Esophagus muscularis mucosa (tissue), 4 donors: Measurements from ENCODE around the genes ISM2 and GTF2A1.

DNA sequence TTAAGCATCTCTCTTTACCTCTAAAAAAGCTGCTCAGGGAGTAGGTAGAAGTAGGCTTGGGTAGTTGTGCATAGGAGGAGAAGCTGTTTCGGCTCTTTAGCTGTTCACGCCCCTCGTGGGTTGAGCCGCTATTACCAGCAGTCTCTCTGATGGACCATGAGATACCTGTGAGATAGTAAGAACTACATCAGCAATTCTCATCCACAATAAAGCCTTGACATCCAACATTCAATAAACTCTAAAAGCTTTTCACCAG lies 6.3 kb downstream of the VIPAS39 start:
- PRO-cap: no peak
- RAMPAGE, long total RNA, 4 experiments: no peak in any of the 4 experiments

DNA sequence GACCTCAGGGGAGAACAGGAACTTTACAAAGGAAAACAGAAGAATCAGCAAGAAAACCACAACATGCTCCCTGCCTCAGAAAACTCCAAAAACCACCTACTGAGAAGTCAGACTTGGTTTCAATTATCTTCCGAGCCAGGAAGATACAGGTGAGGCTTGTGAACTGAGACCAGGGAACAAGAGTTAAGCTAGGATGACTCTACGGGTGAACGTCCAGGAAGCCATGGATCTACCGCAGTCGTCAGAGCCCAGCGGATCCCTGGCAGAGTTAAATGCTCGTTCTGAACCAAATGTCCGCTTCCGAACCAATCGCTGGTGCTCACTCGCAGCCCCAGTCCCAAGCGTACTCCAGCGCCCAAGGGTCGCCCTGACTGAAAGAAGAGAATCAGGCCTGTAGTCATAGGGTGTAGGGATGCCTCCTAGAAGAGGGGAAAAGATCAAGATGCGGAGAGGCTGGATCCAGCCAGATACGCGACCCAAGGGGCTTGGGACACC lies 359 bp downstream of the VIPAS39 start:
- PRO-cap: no peak
- RAMPAGE, long total RNA, 4 experiments: no peak in any of the 4 experiments

DNA sequence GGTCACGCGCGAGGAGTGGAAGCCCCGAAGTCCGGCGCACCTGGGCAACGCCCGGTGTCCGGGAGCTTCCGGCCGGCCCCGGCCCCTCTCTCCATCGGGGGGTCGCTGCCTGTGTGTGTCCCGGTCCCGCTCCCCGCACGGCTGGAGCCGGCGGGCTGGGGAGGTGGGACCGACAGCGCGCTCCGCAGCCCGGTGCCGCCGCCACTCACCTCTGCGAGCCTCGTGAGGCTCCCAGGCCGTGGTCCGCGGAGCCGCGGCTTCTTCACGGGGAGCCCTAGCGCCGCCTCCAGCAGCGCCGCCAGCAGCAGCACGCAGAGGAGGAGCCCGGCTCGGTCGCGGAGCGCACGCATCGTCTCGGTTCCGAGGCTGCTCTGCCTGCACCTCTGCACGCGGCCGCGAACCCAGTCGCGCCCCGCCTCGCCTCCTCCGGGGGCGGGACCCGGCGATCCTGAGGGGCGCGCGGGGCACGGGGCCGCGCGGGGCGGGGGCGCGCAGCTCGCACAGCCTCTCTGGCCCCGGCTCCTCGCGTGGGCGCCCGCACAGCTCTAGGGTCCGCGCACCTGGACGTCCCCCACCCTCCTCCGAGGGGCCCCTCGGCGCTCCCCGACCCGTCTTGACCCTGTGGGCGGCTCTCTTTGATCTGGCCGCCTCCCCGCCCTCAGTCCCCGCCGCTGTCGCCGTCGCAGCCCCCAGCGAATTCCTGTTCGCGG lies at the start of gene ISM2:
Gene ISM2, minus strand, starts transcription at position 373 of the 710 bp plus-strand sequence.
- PRO-cap: no peak
- RAMPAGE, long total RNA, 4 experiments: no peak in any of the 4 experiments

- PRO-cap: no peak
- RAMPAGE, long total RNA, 4 experiments: no peak in any of the 4 experiments
Measured at GRCh38 chr14:77499154-77499634, 578 bp upstream of the ISM2 start.

DNA sequence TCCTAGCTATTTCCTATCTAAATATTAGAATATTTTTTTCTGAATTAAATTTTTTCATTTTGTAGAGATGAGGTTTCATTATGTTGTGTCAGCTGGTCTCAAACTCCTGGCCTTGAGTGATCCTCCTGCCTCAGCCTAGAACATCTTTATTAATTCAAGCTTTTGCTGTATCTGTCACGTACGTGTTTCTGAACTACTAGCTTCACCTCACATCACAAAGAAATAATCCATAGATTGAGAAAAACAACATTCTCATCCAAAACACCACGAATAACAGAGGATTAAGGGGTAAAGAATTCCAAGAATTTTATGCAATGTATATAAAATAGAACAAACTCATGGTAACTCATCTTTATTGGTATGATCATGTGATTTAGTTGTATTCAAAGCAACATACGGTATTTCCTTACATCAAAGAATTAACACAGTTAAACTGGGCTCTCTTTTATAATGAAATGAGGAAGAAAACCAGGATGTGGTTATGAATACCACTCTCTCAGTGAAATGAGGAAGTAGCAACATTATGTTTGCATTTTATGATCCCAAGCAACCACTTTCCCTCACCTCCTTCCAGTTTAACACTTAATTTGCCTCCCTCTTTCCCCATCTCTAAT lies 23.1 kb downstream of the SPTLC2 start:
- PRO-cap: no peak
- RAMPAGE, long total RNA, 4 experiments: no peak in any of the 4 experiments

DNA sequence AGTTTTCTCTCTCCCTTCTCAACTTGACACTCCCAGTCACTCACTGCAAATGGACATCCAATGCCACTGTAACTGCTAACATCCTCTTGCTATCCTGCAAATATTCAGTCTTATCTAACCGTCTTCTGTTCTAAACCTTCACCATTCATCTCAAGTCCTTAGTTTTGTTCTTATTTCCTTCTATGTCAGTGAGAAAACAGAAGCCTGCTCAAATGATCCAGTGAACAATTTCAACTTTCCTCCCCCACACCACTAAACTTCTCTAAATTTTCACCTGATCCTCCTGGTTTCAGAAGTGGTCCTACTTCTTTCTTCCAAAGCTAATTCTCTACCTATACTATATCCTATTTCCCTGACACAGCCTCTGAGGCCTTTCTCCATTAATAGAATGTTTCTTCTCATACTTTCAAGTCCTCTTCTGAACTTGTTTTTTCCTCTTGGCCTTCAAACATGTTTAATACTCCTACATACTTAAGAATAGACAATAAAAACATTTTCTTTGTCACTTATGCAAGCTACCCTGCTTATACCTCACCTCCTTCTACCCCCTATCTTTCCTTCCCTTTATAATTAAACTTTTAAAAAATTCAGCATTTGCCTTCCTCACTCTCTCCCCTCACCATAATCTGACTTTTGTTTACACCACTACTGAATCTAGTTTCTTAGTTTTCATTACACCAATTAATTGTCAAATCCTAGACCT lies 20.7 kb downstream of the ALKBH1 start:
- PRO-cap: no peak
- RAMPAGE, long total RNA, 4 experiments: no peak in any of the 4 experiments

- PRO-cap: no peak
- RAMPAGE, long total RNA, 4 experiments: no peak in any of the 4 experiments
Measured at GRCh38 chr14:77721626-77722110, 13.8 kb downstream of the SLIRP start.

DNA sequence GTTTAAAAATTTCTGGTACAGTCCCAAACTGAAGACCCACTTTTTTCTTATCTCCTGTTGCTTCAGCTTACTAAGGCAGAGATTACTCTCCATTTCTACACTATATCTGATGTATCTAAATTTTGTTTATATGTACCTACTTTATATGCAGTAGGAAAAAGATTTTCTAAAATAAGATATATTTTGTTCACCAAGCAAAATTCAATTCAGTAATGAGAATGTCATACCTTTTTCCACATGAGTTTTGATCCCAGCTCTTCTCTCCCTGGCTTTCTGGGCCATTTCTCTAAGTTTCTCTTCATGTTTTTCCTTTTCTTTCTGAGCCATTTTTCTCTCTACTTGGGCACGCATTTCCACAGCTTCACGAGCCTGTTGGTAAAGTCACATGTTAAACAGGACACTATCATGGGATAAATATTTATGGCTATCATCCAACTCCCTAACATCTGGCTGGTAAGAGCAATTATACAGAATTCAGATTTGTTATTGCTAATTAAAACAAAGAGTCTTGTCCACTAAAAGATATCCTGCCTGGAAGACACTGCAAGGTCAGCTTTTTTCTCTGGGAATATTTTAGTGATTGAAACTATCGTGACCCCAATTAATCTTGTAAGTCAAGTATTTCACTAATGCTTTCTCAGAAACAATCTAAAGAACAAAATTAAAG lies 23.0 kb downstream of the SLIRP start:
- PRO-cap: no peak
- RAMPAGE, long total RNA, 4 experiments: no peak in any of the 4 experiments

DNA sequence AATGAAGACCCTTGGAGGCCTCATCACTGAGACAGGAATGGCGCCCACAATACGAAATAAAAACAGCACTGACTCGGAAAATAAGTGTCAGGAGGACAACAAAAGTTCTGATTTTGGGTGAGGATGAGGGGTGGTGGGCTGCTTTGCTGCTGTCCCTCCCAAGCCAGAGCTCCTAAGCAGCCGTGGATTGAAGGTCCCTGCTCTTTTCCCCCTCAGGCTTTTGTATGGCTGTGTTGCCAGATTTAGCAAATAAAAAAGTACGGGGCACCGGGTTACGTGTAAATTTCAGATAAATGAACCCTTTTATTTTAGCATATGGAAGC lies 181.7 kb downstream of the ADCK1 start:
- PRO-cap: no peak
- RAMPAGE, long total RNA, 4 experiments: no peak in any of the 4 experiments

GRCh38 chr14:80905922-80906295 lies 35.6 kb downstream of the CEP128 start:
- PRO-cap: no peak
- RAMPAGE, long total RNA, 4 experiments: no peak in any of the 4 experiments

GRCh38 chr14:81170578-81171023 lies 50.2 kb downstream of the GTF2A1 start:
- PRO-cap: unidirectional peak, minus-strand start at chr14:81170693
- RAMPAGE, long total RNA, 4 experiments: no peak in any of the 4 experiments

GRCh38 chr14:81182792-81183482 lies 37.8 kb downstream of the GTF2A1 start:
- PRO-cap: no peak
- RAMPAGE, long total RNA, 4 experiments: no peak in any of the 4 experiments

DNA sequence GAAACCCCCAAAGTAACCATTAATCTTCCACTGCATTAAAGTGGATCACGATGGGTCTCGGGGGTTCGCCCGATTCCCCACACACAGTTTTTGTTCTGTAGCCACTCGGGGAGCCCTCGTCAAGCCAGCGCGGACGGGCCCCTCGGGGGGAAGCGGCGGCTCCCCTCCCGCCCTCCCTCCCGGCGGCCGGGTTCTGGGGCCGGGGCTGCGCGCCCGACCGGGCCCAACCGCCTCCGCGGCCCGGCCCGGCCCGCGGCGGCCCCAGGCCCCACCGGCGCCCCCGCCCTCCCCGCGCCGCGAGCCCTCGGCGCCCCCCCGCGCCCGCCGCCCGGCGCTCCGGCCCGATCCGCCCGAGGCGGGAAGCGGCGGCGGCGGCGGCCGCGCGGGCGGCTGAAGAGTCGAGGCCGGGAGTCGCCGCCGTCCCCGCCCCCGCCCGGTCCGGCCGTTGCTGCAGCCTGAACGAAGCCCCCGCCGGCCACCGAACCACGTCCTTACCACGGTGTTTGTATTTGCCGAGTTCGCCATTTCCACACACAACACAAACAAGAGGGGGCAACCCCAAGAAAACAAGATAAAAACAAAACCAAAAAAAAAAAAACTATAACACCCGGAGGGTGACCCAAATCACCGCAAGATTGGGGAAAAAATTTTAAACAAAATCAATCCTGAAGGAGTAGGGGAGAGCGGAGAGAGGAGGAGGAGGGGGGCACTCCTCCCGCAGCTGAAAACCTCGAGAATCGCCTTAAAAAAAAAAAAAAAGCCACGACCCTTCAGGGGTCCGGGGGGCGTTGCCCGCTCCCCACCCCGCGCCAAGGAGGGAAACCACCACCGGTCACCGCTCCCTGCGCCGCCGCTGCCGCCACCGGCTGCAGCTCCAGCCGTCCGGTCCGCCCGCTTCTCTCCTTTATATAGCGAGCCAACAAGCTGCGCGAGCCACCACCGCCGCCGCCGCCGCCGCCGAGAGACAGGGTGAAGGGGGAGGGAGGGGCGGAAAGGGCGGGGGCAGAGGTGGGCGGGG lies at the start of gene GTF2A1:
Gene GTF2A1, minus strand, starts transcription at position 966 of the 1,018 bp plus-strand sequence.
- PRO-cap: bidirectional peak, plus-strand start at position 344 of the sequence, minus-strand start at position 270 of the sequence; bidirectional peak, plus-strand start outside the sequence, minus-strand start at position 966 of the sequence
- RAMPAGE, long total RNA, 4 experiments: start-site peak on the minus strand in 4 of 4 experiments, centred at positions 880 to 958 of the sequence, 46 to 182 reads per replicate

DNA sequence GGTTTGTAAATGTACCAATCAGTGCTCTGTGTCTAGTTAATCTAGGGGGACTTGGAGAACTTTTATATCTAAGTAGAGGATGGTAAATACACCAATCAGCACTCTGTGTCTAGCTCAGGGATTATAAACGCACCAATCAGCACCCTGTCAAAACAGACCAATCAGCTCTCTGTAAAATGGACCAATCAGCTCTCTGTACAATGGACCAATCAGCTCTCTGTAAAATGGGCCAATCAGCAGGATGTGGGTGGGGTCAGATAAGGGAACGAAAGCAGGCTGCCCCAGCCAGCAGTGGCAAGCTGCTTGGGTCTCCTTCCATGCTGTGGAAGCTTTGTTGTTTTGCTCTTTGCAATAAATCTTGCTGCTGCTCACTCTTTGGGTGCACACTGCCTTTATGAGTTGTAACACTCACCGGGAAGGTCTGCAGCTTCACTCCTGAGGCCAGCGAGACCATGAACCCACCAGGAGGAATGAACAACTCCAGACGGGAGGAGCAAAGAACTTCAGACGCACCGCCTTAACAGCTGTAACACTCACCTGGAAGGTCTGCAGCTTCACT lies 16.2 kb upstream of the GTF2A1 start:
- PRO-cap: no peak
- RAMPAGE, long total RNA, 4 experiments: no peak in any of the 4 experiments

DNA sequence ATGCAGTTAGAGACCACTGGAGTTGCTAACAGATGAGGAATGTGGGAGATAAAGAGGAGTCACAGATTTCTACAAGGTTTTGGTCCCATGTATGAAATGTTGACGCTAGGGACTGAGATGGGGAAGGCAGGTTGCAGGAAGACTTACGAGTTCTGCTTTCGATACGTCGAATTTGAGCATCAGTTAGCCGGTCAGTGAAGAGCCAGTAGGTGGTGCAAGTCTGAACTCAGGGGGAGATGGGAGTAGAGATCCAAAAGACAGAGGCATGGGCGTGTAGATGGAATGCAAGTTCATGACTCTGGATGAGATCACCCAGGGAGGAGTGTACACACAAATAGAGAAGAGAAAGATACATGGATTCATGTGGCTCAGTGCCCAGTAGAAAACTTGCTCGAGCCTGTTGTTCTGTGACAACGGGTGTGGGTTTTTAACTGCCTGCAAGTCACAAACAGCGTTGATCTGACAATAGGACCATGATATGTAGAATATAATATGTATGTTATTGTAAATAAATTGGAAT lies 114.7 kb upstream of the FLRT2 start:
- PRO-cap: no peak
- RAMPAGE, long total RNA, 4 experiments: no peak in any of the 4 experiments

DNA sequence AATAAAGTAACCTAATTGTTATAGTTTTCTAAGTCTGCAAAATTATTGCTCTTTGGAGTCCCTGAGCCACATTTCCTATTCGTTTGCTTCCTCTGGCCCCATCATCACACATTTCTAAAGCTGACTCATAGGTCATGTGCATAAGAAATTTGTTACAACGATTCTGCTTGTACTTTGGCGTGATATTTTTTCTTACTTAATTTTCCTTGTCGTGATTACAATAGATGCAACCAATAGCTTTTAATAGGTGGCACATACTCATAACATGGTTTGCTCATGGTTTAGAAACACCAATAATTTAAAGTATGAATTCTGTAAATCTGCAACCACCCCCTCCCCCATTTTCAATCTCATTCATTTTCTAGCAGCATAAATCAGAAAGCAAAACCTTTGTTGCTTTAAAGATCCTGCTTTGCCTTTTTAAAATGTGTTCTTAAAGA lies 1.8 kb upstream of the FLRT2 start:
- PRO-cap: no peak
- RAMPAGE, long total RNA, 4 experiments: no peak in any of the 4 experiments

DNA sequence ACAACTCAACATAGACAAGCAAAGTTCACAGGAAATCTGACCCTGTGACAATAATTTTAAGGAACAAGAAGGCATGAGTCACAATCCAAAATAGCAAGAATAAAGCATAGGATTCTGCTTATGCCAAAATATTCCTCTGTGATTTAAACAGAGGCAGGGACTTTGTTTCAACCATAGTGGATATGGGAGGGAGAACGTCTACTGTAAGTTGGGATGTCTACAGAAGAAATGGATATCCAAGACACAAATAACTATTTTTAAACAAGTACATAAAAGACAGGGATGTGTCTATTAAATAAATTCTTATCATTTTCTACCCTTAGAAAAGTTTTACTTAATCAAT lies 44.5 kb downstream of the GPR65 start:
- PRO-cap: no peak
- RAMPAGE, long total RNA, 4 experiments: no peak in any of the 4 experiments

- PRO-cap: no peak
- RAMPAGE, long total RNA, 4 experiments: no peak in any of the 4 experiments
Measured at GRCh38 chr14:88323330-88324465, 629 bp upstream of the KCNK10 start.

DNA sequence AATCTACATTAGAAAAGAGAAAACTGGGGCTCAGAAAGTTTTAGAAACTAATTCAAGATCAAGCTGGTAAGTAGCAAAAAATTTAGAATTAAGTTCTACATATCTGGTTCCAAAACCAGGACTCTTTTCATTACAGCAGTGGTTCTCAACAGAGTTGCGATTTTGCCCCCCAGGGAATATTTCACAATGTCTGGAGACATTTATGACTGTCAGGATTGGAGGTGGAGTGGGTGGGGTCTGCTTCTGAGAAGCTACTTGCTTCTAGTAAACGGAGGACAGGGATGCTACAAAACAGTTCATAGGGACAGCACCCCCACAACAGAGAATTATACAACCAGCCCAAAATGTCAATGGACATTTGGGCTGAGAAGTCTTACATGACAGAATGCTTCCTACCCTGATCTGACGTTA lies 818 bp upstream of the SPATA7 start:
- PRO-cap: unidirectional peak, plus-strand start at position 268 of the sequence
- RAMPAGE, long total RNA, 4 experiments: no peak in any of the 4 experiments

DNA sequence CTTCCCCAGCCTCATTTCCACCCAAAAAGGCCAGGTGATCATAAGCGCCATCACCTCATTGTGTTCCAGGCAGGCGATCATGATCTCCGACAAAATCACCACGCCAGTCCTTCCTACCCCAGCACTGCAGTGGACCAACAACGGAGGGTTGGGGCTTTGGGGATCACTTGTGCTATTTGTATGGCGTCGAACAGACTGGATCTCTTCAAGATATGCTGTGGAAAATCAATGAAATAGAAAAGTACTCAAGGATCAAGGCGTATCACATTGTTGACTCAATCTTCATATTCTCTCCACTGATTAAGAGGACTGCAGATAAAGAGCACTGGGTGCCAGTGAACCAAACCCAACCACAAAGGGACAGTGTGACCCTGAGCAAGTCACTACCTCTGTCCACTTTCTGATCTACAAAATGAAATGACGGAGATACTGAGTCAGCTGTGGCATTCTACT lies 83.4 kb downstream of the SPATA7 start:
- PRO-cap: no peak
- RAMPAGE, long total RNA, 4 experiments: no peak in any of the 4 experiments